ENCODE measurements around the gene SMG1.

DNA sequence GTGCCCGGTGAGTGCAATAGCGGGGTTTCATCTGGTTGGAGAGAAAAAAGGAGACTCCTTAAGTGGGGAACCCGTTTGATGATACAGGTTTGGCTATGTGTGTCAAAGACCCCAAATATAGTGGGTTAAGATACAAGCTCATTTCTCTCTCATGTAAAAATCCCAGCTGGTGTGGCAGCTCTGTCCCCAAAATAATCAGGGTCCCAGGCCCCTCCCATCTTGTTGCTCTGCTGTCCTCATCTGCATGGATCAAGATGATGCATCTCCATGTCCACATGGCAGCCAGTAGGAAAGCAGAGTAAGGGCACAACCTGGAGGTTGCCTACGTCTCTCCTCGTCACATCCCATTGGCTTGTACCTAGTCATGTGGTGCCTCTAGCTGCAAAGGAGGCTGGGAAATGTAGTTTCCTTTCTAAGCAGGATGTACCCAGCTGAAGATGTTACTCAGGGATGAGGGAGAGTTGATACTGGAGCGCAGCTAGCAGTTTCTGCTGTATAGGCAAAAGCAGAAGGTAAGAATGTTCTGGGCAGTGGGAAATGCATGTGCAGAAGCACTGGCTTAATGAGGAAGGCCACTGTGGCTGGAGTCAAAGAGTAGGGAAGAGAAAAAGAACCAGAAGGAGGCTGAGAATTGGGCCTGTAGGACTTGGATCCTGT is 20.7 kb downstream of the ABCC1 start:
- PRO-cap: no peak
- RAMPAGE, long total RNA: no peak

DNA sequence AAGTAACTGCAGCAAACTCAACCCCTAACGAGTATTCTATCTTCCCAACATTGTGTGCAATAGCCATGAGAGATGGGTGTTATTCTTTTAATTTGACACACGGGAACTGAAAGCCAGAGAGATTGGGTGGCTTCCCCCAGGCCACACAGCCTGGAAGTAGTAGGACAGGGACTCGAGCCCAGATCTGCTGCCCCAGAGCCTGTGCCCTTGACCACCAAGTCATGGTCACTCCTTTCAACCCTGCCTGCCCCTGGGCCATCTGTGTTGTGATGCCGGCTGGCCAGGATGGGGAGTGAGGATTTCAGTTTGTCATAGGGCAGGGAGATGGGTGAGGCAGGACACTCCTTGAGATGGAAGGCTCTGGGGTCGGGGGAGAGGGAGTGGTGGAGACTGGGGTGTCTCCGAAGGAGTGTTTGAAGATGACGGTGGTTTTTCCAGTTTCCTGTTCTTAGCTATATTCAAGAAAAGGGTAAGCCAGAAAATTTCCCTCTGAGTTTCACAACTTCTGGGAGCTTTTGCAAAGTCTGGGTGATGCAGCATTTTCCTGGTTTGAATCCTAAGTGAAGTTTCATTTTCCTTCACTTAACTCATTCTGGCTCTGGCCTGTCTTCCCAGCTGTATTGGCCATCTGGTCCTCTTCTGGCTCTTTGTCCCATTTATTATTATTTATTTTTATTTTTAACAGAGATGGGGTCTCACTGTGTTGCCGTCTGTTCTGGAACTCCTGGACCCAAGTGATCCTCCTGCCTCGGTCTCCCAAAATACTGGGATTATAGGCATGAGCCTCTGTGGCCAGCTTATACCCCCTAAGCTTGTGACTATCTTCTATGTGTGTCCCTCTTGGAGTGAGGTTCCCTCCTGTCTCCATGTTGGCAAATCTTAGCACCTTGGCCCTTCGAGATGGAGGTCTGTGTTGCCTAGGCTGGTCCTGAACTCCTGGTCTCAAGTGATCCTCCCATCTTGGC is 27.6 kb downstream of the ABCC1 start:
- PRO-cap: no peak
- RAMPAGE, long total RNA: no peak

GRCh38 chr16:16014377-16015219 is 65.2 kb downstream of the ABCC1 start:
- PRO-cap: no peak
- RAMPAGE, long total RNA: no peak

DNA sequence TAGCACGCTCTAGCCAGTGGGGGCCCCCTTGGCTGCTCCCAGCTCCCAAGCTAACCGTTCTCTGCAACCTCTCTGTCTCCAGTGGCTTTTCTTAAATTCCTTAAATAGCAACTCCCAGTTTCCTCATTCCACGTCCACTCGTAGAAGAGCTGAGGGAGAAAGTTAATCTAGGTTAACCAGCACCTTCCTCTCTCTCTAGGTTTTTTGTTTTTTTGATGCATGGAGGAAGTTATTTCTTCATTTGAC is 125.1 kb downstream of the ABCC1 start:
- PRO-cap: no peak
- RAMPAGE, long total RNA: no peak

DNA sequence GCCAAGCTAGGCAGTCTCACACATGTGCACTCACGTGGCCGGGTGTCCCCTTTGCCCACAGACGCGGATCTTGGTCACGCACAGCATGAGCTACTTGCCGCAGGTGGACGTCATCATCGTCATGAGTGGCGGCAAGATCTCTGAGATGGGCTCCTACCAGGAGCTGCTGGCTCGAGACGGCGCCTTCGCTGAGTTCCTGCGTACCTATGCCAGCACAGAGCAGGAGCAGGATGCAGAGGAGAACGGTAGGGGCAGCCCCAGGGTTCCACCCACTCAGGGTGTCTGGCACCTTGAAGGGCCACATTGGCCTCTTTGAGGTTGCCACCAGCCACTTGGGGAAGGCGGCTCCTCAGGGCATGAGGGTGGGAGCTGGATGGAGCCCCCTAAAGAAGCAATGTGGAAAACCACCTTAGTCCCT is 132.9 kb downstream of the ABCC6 start:
- PRO-cap: no peak
- RAMPAGE, long total RNA: no peak

GRCh38 chr16:16111178-16111801 is 112.0 kb downstream of the ABCC6 start:
- PRO-cap: no peak
- RAMPAGE, long total RNA: no peak

- PRO-cap: no peak
- RAMPAGE, long total RNA: no peak
These were observed 68.0 kb downstream of the ABCC6 start for GRCh38 chr16:16154937-16156100.

GRCh38 chr16:16159241-16159736 is 64.0 kb downstream of the ABCC6 start:
- PRO-cap: no peak
- RAMPAGE, long total RNA: no peak

GRCh38 chr16:16191571-16192238 is 31.6 kb downstream of the ABCC6 start:
- PRO-cap: no peak
- RAMPAGE, long total RNA: no peak

GRCh38 chr16:16221376-16221861 is 1.9 kb downstream of the ABCC6 start:
- PRO-cap: no peak
- RAMPAGE, long total RNA: no peak

GRCh38 chr16:17238537-17239332 is 232.0 kb downstream of the XYLT1 start:
- PRO-cap: no peak
- RAMPAGE, long total RNA: no peak

- PRO-cap: no peak
- RAMPAGE, long total RNA: no peak
These were observed 201.3 kb downstream of the XYLT1 start for GRCh38 chr16:17269283-17269951.

- PRO-cap: no peak
- RAMPAGE, long total RNA: no peak
These were observed 136.7 kb downstream of the XYLT1 start for GRCh38 chr16:17333979-17334573.

DNA sequence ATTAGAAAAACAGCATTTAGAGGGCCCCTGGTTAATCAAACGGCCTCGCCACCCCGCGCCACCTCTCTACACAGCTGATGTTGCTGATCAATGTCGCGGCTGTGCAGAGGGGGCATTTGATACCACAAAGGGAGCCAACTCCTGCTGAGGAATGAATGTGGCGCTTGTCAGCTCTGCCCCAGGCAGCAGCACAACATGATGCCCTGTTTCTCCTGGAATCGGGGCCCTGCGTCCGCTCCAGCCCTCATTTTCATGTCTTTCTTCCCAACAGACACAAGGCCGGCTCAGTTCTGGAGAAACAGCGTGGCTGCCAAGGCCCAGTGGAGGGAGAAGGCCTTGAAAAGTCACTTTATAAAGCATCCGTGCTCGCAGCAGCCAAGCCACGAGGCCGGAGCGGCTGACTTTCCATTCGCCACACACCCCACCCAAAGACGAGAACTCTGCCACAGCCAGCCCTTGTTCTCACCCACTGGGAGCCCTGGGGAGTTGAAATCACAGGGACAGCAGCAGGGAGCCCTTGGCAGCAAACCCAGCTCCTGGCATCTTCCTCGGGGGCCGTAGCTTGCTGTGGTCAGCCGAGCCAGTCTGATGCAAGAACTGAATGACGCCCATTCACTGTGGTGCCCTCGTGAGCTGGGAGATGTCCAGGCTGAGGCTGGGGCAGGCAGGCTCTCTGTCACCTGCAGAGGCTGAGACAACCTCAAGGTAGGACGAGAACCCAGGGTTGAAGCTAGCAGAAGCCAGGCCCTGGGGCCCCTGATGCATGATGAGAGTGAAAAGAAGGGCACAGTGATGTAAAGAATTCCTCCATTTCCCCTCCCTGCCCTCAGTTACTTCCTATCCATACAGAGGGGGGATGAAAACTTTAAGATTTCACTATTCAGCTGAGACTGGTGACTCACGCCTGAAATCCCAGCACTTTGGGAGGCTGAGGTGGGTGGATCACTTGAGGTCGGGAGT is 65.5 kb downstream of the XYLT1 start:
- PRO-cap: no peak
- RAMPAGE, long total RNA: no peak

- PRO-cap: unidirectional peak, minus-strand start at chr16:17939880
- RAMPAGE, long total RNA: no peak
These were observed 396.8 kb downstream of the NPIPA8 start for GRCh38 chr16:17939623-17940212.

DNA sequence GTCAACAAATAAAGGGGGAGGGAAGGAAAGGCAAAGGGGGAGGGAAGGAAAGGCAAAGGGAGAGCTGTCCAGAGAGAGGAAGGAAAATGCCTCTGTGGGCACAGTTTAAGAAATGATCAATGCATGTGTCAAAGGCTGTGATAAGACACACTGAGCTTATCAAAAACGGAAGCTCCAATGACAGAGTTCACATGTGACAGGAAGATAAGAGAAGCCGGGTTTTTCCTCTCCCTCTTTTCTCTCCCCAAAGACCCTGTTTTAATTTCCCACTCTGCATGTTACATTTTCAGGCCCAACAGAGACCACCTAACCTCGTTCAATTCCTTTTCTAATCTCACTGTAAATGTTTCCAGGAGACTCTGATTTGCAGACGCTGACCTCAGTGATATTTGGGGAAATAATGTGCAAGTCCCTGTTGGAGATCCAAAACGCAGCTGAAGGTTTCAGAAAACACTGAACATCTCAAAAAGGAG is 386.7 kb downstream of the NPIPA8 start:
- PRO-cap: no peak
- RAMPAGE, long total RNA: no peak

- PRO-cap: no peak
- RAMPAGE, long total RNA: no peak
These were observed 37.7 kb downstream of the NOMO2 start for GRCh38 chr16:18524183-18524706.

DNA sequence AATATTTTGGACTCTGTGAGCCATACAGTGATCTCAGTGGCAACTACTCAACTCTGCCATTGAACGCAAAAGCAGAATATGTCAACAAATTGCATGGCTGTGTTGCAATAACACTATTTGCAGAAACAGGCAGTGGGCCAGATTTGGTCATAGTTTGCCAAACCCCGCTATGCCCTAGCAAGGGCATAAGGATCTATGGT is 18.5 kb upstream of the NOMO2 start:
- PRO-cap: no peak
- RAMPAGE, long total RNA: no peak

GRCh38 chr16:18896712-18897106 is 29.5 kb downstream of the SMG1 start:
- PRO-cap: no peak
- RAMPAGE, long total RNA: no peak

DNA sequence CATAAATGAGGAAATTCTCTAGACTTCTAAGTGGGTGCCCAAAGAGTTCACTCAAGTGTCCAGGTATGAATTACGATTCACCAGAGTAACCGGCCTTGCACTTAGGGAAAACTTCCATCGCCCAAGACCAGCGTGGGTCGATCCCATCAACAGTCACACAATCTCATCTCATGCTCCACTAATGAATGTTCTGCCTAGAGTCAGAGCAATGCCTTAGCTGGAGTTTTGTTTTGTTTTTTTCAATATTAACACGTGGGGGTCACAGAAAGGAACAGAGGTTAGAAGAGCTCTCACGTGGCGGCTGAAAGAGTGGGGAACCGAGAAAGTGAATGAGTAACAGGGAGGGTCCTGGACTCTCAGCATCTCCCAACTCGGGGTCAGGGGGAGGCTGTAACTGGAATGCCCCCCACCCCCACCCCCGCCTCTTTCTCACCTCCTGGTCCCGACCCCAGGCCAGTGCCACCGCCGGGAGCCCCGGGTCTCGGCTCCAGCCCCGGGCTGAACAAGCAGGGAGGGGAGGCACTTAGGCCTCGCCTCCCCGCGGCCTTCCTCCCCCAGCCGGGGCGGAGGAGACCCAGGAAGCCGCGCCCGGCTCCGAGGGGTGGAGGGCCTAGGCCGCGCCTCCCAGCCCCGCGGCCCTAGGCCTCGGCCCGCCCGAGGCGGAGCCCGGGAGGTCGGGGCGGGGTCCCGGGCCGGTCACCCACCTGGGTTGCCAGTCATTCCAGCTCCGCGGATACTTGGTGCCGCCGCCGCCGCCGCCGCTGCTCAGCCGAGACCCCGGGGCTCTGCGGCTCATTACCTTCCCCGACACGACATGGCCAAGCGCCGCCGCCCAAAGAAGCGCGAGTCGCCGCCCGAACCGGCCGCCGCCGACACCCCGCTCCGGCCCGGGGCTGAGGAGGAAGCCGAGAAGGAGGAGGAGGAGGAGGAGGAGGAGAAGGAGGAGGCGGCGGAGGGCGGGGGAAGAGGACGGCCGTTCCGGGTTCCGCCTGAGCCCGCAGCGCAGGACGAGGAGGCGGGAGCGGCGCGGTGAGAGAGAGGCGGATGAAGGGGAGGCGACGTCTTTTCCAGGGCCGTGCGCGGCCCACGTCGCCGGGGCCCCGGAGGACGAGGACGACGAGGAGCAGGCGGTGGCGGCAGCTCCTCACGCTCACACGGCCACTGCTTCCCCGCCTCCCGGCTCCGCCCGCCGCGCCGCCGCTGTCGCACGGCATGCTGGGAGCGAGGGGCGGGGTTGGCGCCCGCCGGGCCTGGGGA is at the start of gene SMG1:
SMG1 (minus strand) TSS at position 1,163 of the 1,257 bp plus-strand sequence.
- PRO-cap: bidirectional peak, plus-strand start at position 719 of the sequence, minus-strand start at position 504 of the sequence; bidirectional peak, plus-strand start at position 976 of the sequence, minus-strand start at position 876 of the sequence; bidirectional peak, plus-strand start outside the sequence, minus-strand start at position 1,209 of the sequence
- RAMPAGE, long total RNA: no peak

All from OCI-LY7 (cell line).